ENCODE results near the genes KIF22, CDIPT and ASPHD1.

DNA sequence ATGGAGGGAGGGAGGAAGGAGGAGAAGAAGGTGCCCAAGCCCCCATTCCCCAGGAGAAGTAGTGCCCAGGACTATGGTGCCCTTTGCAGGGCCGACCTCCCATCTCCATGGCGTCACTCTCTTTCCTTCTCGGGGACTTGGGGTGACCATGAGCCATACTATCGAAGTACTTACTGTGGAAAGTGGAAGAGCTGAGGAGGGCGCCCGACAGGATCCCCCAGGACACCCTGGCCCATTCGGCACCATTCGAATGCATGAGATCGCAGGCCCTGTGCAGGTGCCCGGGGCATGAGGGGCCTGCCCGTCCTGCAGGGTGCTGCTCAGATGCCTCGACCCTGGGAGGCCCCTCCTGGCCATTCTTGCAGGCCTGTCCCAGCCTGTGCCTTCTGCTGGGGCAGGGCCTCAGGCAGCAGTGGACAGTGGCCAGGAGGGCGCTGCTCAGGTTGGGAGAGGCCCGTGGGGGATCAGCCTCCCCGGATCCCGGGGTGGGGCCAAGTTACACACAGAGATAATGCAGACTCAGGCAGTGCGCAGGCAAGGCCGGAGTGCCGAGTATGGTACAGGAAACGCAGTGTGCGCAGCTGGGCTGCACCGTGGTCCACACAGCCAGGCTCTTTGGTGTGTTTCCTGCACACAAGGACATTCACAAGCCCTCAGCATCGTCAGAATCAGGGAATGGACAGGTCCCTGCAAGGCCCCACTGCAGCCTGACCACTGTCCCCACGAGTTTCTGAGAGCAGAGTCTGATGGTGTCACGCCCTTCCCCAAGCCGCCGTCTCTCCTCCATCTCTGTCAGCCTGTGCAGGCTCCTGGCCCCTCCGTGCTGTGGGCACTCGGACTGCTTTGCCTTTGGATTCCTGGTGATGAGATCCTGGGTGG is 147.6 kb downstream of the LAT start:
- RRBS = no CpG with 5 or more reads among the region's 29 CpGs
CAGE:
- cytosol, long polyA plus RNA = no peak
- long polyA plus RNA = no peak
- nucleus, long polyA plus RNA = no peak

DNA sequence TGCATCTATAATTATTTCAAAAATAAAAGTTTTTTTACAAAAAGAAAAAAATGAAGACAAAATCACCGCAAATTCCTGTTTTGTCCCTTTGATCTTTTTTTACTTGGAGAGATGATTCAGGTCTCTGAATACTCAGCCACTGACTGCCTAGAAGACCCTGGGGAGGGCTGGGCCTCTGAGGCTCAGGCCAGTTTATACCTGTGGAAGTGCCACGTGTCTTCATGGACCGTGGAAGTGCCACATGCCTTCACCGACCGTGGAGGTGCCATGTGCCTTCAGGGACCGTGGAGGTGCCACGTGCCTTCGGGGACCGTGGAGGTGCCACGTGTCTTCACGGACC is 170.6 kb downstream of the LAT start:
- RRBS = no CpG with 5 or more reads among the region's 11 CpGs
CAGE:
- cytosol, long polyA plus RNA = no peak
- long polyA plus RNA = no peak
- nucleus, long polyA plus RNA = no peak

GRCh38 chr16:29173672-29174339 is 189.0 kb downstream of the LAT start:
- RRBS = no CpG with 5 or more reads among the region's 9 CpGs
CAGE:
- cytosol, long polyA plus RNA = no peak
- long polyA plus RNA = no peak
- nucleus, long polyA plus RNA = no peak

GRCh38 chr16:29186548-29187202 is 201.8 kb downstream of the LAT start:
- RRBS = no CpG with 5 or more reads among the region's 23 CpGs
CAGE:
- cytosol, long polyA plus RNA = no peak
- long polyA plus RNA = no peak
- nucleus, long polyA plus RNA = no peak

DNA sequence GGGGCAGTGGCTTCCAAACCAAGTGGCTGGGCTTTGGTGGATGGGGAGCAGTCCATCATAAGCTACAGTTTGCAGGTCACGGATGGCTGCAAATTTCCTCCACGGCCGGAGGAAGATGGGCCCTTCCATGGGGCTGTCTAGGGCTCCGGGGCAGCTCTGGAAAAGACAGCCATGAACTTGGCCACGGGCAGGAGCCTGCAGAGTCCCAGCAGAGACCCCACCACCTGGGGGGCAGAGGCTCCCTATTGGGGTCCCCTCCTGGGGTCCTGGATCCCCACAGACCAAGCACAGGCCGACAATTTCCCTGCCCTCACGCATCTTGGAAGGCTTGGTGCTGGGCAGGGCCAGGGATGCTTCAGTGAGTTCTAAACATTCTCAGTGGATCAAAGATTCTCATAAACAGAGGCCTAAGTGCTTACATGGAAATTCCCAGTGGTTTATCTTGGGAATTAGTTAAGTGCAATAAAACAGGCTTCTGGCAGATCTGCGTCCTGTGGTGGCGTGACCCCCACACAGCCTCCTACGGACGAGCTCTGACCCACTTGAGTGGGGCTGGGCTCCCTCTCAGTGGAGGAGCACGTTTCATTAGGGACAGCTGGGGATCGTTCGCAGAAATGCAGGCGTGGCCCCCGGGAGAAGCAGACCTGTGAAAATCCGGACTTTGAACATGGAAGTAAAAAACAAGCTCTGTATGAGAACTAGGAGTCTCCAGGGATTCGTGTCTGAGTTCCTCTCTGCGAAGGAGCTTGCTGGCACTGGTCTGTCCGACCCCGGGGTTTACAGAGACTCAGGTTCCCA is 117.9 kb downstream of the NPIPB11 start:
- RRBS = no CpG with 5 or more reads among the region's 21 CpGs
CAGE:
- cytosol, long polyA plus RNA = no peak
- long polyA plus RNA = no peak
- nucleus, long polyA plus RNA = no peak

DNA sequence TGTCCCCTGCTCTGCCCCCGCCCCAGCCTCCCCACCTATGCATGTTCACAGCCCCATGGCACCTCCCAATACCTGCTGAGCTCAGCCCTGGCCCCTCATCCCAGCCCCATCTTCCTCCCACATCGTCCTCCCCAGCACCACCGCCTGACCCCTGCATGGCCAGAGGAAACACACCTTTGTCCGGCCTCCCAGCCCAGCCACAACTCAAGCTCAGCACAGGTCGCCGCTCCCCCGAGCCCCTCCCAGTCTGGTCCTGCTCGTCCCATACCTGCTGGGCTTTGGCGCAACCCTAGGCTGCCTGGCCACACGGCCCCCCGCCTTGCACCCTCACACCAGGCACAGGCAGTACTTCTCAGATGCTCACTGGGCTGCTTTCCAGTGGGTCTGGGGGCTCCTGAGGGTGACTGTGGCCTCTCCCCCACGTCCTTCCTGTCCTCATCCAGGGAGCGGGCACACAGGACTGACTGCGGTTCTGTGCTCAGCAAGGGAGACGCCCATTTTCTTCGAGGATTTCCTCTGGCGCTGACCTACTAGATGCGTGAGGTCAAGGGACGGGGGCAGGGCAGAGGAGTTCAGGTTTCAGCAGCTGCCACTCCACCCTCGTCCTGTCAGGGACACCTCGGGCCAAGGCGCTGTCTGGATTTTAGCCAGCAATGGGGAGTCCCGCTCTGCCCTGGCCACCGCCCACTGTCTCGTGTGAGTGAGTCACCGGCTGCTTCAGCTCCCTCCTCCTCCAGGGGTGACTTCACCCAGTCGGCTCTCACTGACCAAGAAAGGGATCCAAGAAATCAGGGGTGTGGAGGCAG is 115.9 kb downstream of the NPIPB11 start:
- RRBS = no CpG with 5 or more reads among the region's 27 CpGs
CAGE:
- cytosol, long polyA plus RNA = no peak
- long polyA plus RNA = no peak
- nucleus, long polyA plus RNA = no peak

- RRBS = no CpG with 5 or more reads among the region's 7 CpGs
CAGE:
- cytosol, long polyA plus RNA = no peak
- long polyA plus RNA = no peak
- nucleus, long polyA plus RNA = no peak
These were observed 106.3 kb downstream of the NPIPB11 start for GRCh38 chr16:29300220-29300695.

- RRBS = no CpG with 5 or more reads among the region's 11 CpGs
CAGE:
- cytosol, long polyA plus RNA = no peak
- long polyA plus RNA = no peak
- nucleus, long polyA plus RNA = no peak
These were observed 51.5 kb upstream of the SPN start for GRCh38 chr16:29611607-29611986.

GRCh38 chr16:29697186-29697809 is 18.3 kb downstream of the QPRT start:
- RRBS = no CpG with 5 or more reads among the region's 15 CpGs
CAGE:
- cytosol, long polyA plus RNA = no peak
- long polyA plus RNA = no peak
- nucleus, long polyA plus RNA = no peak

DNA sequence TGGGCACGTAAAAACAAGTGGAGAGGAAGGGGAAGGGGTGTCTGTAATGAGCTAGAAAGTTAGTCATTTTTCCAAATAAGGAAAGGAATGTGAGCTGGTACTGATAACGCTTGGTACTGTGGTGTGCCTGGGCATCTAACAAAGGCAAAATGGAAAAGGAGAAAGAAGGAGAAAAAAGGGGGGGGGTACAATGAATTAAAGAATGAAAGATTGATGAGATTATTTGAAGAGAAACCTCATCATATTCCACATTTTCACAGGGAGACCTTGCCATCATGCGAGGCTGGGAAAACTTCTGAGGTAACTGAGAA is 30.9 kb downstream of the QPRT start:
- RRBS = no CpG with 5 or more reads among the region's 3 CpGs
CAGE:
- cytosol, long polyA plus RNA = no peak
- long polyA plus RNA = no peak
- nucleus, long polyA plus RNA = no peak

DNA sequence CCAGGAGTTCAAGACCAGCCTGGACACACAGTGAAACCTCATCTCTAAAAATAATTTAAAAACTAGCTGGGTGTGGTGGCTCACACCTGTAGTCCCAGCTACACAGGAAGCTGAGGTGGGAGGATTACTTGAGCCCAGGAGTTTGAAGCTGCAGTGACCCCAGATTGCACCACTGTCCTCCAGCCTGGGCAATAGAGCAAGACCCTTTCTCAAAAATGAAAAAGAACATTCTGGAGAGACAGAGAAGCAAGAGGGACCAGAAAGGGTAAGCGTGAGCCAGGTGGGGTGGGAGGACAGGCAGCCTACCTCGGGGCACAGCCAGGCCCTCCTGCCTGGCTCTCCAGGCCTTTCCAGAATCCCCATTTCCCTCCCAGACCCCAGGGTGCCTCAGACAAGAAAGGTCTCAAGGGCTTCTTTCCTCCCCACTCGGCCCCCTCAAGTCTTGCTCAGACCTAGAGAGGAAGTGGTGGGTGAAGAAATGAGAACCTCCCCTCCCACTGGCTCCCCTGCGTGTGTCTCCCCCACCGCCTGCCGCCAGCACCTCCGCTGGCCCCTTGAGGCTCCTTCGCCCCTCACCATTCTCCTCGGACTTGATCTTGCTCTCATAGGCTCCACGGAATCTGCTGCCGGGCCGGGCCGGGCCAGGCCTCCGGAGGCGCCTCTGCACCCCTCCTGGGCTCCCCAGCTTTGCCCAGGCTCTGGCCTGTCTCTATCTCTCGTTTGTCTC is 506 bp downstream of the C16orf54 start:
- RRBS = no CpG with 5 or more reads among the region's 16 CpGs
CAGE:
- cytosol, long polyA plus RNA = no peak
- long polyA plus RNA = no peak
- nucleus, long polyA plus RNA = no peak

DNA sequence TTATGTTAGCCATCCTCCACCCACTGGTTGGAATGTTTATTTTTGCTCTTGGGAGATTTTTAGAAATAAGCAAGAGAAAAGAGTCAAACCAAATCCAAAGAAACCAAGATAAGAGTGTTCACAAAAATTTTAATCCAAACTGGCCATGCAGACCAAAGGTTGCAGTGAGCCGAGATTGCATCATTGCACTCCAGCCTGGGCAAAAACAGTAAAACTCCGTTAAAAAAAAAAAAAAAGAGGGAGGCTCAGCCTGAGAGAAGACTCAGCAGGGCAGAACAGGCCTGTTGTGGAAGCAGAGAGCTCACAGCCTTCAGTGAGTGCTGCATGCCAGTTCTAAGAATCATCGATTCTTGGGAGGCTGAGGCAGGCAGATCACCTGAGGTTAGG is 12.2 kb upstream of the C16orf54 start:
- RRBS = no CpG with 5 or more reads among the region's 3 CpGs
CAGE:
- cytosol, long polyA plus RNA = no peak
- long polyA plus RNA = no peak
- nucleus, long polyA plus RNA = no peak

- RRBS = 1% methylated on average over 12 of the region's 77 CpGs
CAGE:
- cytosol, long polyA plus RNA = start-site peak on the plus strand at chr16:29790734-29790783, 339 and 494 reads in 2 replicates
- long polyA plus RNA = start-site peak on the plus strand at chr16:29790744-29790783, 432 and 726 reads in 2 replicates
- nucleus, long polyA plus RNA = start-site peak on the plus strand at chr16:29790744-29790788, 1,144 and 813 reads in 2 replicates
These were observed at the start of gene KIF22 for GRCh38 chr16:29789855-29790878. Gene KIF22 (plus strand): TSS chr16:29790751.

GRCh38 chr16:29811400-29811753 is 616 bp upstream of the PRRT2 start:
- RRBS = no CpG with 5 or more reads among the region's 17 CpGs
CAGE:
- cytosol, long polyA plus RNA = no peak
- long polyA plus RNA = no peak
- nucleus, long polyA plus RNA = no peak

DNA sequence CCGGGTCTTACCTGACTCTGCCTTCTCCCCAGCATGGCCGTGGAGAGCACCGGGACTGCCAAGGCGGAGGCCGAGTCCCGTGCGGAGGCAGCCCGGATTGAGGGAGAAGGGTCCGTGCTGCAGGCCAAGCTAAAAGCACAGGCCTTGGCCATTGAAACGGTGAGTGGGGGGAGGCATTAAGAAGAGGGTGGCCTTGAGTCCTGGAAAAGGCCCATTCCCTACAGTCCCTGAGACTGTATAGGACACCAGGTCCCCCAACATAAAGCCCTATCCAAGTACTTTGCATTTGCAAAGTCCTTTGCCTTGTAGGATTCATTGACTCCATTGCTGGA is 16.9 kb downstream of the CDIPT start:
- RRBS = 93% methylated on average over 8 of the region's 10 CpGs
CAGE:
- cytosol, long polyA plus RNA = no peak
- long polyA plus RNA = no peak
- nucleus, long polyA plus RNA = no peak

- RRBS = 1% methylated on average over 46 of the region's 71 CpGs
CAGE:
- cytosol, long polyA plus RNA = no peak
- long polyA plus RNA = no peak
- nucleus, long polyA plus RNA = no peak
These were observed at the start of gene CDIPT for GRCh38 chr16:29862540-29863432. Gene CDIPT (minus strand): TSS chr16:29863226.

GRCh38 chr16:29877245-29878131 is 14.5 kb upstream of the CDIPT start:
- RRBS = 16% methylated on average over 3 of the region's 31 CpGs
CAGE:
- cytosol, long polyA plus RNA = no peak
- long polyA plus RNA = no peak
- nucleus, long polyA plus RNA = no peak

DNA sequence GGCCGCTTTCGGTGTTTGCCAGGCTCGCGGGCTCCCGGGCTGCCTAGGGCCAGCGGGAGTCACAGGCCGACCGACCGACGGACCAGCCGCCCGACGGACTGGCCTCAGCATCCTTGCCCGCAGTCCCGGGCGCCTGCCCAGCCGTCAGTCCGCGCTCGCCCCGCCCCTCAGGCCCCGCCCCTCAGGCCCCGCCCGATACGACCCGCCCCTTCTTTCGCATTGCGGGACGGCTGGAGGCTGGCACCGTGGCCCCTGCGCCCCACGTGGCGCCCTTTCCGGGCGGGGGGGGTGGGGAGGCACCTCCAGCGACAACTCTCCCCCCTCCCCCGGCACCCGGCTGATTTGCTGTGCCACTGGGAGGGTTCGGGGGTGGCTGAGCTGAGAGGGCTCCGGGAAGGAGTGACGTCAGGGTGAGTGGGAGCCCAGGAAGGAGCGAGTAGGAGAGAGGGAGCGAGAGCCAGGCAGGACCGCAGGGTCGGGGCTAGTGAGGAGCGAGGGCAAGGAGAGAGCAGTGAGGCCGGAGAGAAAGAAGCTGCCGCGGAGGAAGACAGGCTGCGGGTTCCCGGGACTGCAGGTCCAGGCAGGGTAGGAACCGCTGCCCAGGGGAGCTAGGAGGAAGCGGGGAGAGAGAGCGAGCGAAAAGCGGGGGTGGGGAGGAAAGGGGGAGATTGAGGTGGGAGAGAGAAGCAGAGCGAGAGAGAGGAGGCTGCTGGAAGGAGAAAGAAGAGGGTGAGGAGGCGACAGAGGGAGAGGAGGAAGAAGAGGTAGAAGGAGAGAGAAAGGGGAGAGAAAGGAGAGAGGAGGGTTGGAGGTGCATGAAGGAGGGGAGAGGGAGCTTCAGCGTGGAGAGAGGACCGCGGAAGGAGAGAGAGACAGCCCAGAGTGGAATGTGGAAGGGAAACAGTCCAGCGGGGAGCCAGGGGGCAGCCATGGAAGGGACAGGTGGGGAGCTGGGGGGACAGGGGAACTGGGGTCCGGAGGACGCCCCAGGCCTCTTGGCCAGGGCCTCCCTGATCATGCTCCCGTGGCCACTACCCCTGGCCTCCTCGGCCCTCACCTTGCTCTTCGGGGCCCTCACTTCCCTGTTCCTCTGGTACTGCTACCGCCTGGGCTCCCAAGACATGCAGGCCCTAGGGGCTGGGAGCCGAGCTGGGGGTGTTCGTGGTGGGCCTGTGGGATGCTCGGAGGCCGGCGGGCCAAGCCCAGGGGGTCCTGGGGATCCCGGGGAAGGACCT is at the start of gene ASPHD1:
TSS of gene ASPHD1 (plus strand) at position 332 of the 1,235 bp plus-strand sequence.
- RRBS = 10% methylated on average over 20 of the region's 74 CpGs
CAGE:
- cytosol, long polyA plus RNA = start-site peak on the plus strand centred at position 449 of the sequence, 85 bp wide, 139 and 296 reads in 2 replicates
- long polyA plus RNA = no peak
- nucleus, long polyA plus RNA = start-site peak on the plus strand centred at position 436 of the sequence, 359 bp wide, 306 and 349 reads in 2 replicates

DNA sequence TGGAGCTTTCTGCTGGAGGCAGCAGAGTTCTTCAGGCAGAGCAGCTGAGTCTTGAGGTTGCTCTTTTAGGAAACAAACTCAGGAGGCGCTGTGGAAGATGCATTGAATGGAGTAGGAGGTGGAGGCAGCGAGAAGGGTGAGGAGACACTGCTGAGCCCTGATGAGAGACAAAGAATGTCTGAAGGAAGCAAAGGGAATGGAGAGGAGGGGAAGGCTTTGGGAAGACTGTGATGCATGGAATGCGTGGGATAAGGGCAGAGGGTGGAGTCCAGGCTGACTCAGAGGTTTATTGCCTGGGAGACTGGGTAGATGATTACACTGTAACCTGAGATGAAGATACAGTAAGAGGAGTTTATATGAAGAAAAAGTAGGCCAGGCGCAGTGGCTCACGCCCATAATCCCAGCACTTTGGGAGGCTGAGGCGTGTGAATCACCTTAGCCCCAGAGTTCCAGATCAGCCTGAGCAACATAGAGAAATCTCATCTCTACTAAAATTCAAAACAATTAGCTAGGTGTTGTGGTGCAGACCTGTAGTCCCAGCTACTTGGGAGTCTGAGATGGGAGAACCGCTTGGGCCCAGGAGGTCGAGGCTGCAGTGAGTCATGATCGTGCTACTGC is 17.9 kb upstream of the TMEM219 start:
- RRBS = no CpG with 5 or more reads among the region's 9 CpGs
CAGE:
- cytosol, long polyA plus RNA = no peak
- long polyA plus RNA = no peak
- nucleus, long polyA plus RNA = no peak

DNA sequence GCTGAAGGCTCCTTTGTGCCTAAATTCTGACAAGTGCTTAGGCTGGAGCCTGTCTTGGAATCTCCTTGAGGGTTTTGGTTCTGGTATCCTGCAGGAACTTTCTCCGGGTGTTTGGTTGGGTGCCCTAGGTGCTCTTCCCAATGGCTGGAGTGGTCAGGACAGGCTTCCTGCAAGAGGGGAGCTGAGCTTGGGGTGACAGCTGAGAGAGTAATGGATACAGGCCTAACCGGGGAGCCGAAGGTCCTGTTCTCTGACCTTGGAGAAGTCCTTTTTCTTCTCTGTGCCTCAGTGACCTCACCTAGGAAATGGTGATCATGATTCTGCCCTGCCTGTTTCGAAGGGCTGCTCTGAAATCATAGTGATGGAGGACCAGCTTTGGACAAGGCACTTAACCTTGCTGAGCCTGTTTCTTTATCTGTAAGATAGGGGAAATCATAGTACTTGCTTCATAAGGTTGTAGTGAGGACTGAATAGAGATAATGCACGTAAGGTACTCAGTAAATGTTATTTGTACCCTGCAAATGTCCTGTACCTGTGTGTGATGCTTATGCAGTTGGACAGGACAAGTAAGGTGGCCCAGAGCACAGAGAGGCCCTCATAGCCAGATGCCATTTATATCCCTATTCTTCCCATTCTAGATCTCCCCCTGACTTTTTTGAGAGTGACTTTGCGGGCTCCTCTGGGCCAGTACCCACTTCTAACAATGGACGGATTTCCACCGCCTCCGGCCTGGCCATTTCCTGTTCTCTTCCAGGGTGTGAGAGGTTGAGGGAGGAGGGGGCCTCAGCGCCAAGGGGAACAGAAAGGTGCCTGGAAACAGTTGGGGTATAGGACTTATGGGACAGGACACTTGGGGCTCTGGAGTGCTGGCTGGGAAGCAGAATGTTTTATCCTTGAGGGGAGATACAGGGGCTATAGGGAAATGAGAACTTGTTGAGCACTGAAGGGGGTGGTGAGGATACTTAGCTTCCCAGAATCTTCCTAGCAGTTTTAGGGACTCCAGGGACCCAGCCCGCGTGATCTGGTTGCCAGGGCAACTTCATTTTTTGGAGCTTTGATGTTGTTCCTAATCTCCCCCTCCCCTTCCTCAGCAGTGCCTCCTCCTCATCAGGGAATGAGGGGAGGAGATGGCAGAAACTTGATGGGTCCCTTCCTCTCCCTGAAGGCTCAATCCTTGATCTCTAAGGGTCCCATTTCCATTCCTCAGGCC is 3.3 kb downstream of the TAOK2 start:
- RRBS = no CpG with 5 or more reads among the region's 12 CpGs
CAGE:
- cytosol, long polyA plus RNA = no peak
- long polyA plus RNA = no peak
- nucleus, long polyA plus RNA = no peak

Measured in IMR-90 (cell line).